Fibroblast of the aortic adventitia (primary cell): ENCODE measurements around the genes MUC7 and MOB1B.

- CAGE, long polyA plus RNA, result no peak
Measured at GRCh38 chr4:69102597-69103210, 6.4 kb downstream of the UGT2B7 start.

- CAGE, long polyA plus RNA, result no peak
Measured at GRCh38 chr4:69555066-69555386, 59.3 kb upstream of the UGT2B4 start.

GRCh38 chr4:69726379-69727054 is 33.9 kb downstream of the SULT1B1 start:
- CAGE, long polyA plus RNA, result no peak

DNA sequence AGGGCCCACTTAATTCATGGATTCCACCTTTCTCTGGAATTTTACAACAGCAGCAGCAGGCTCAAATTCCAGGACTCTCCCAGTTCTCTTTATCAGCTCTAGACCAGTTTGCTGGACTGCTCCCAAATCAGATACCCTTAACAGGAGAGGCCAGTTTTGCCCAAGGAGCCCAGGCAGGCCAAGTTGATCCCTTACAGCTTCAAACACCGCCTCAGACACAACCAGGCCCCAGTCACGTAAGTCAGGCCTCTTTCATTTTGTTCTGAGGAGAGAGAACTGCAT is 2.3 kb downstream of the ODAM start:
- CAGE, long polyA plus RNA, result no peak

DNA sequence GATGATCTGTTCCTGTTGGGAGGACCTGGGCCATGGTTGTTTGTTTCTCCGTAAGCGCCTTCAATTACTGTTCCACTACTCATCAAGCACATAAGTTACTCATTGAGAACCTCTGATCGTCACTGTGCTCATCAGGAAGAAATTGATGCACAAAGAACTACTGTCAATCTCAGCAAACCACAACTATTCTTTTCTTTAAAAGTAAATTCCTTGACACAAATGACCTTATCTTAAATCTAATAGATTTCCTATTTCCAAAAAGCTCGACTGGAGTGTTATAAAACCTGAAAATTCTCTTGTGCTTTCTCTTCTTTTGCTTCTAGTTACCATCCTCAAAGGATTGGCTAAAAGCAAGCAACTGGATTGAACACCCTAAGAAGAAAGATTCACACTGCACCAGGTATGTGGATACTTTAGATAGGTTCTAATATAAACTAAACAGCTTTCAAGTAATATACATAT is at the start of gene MUC7:
Gene MUC7 (plus strand): TSS at position 306 of the 462 bp plus-strand sequence.
- CAGE, long polyA plus RNA, result no peak

GRCh38 chr4:70703858-70704369 is 15.6 kb downstream of the UTP3 start:
- CAGE, long polyA plus RNA, result no peak

DNA sequence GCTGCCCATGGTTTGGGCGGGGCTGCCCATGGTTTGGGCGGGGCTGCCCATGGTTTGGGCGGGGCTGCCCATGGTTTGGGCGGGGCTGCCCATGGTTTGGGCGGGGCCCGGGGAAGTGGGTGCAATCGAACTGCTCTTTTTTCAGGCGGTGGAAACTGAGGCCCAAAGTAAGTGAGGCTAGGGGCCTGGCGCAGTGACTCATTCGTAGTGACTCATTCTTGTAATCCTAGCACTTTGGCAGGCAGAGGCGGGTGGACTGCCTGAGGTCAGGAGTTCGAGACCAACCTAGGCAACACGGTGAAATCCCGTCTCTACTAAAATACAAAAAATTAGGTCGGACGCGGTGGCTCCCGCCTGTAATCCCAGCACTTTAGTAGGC is 447 bp upstream of the GRSF1 start:
- CAGE, long polyA plus RNA, result no peak

DNA sequence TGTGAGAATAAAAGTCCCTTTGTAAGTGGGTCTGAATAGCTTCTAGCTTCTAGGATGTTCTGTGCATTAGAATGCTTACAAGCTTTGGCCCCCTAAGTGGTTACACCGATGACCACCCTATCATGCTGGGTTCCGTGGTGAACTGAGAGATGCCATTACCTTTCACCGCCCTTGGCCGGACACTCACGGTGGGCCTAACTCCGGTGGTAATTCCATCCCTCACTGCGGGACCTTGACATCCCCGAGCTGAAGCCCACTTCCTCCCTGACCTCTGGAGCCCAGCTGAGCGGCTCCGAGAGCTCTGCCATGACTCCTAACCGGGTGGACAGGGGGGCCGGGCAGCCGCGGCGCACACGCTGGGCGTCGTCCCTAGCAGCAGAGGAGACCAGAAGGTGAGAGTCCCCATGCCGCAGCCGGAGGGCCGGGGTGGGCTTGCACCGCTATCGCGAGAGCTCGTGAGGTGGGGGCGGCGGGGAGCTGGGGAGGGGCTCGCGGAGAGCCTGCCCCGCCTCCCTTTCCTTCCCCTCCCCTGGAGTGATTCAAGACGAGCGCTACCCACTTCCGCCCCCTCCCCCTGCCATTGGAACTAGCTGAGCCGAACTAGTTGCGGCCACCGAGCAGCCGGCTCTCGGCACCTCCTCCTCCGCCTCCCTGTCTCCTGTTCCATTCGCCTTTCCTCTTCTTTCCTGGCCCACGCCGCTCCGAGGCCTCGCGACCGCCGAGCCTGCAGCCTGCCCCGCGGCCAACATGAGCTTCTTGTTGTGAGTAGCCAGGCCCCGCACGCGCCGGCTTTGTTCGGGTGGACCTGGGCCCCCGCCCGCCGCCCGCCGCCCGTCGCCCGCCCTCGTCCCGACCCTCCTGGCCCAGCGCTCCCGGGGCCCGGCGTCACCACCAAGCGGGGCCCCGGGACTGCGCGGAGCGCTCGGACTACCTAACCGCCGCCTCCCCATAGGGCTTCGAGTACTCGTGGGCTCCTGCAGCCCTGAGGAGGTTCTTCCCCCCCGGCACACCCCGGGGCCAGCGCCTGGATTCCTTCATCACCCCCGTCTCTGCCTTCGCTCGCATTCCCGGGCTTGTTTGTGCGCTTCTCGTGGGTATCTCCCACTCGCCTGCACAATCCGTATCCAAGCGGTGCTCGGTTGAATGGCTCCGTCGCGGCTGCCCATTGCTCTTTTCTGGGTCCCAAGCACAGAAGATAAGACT is at the start of gene MOB1B:
Gene MOB1B (plus strand): TSS at position 580 of the 1,203 bp plus-strand sequence.
- CAGE, long polyA plus RNA, result no peak

DNA sequence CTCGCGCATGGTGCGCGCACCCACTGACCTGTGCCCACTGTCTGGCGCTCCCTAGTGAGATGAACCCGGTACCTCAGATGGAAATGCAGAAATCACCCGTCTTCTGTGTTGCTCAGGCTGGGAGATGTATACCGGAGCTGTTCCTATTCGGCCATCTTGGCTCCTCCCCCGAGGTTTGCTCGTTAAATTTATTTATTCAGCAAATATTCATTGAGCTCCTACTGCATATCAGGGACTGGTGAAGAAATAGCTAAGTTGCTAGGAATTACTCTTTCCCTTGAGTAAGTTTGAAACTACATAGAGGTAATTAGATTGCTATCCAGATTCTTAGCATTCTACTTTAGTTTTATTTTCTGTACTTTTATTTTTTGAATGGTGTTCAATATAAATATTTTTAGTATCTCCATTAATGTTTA is 66.2 kb downstream of the DCK start:
- CAGE, long polyA plus RNA, result no peak

GRCh38 chr4:71074562-71075366 is 81.3 kb downstream of the DCK start:
- CAGE, long polyA plus RNA, result no peak

DNA sequence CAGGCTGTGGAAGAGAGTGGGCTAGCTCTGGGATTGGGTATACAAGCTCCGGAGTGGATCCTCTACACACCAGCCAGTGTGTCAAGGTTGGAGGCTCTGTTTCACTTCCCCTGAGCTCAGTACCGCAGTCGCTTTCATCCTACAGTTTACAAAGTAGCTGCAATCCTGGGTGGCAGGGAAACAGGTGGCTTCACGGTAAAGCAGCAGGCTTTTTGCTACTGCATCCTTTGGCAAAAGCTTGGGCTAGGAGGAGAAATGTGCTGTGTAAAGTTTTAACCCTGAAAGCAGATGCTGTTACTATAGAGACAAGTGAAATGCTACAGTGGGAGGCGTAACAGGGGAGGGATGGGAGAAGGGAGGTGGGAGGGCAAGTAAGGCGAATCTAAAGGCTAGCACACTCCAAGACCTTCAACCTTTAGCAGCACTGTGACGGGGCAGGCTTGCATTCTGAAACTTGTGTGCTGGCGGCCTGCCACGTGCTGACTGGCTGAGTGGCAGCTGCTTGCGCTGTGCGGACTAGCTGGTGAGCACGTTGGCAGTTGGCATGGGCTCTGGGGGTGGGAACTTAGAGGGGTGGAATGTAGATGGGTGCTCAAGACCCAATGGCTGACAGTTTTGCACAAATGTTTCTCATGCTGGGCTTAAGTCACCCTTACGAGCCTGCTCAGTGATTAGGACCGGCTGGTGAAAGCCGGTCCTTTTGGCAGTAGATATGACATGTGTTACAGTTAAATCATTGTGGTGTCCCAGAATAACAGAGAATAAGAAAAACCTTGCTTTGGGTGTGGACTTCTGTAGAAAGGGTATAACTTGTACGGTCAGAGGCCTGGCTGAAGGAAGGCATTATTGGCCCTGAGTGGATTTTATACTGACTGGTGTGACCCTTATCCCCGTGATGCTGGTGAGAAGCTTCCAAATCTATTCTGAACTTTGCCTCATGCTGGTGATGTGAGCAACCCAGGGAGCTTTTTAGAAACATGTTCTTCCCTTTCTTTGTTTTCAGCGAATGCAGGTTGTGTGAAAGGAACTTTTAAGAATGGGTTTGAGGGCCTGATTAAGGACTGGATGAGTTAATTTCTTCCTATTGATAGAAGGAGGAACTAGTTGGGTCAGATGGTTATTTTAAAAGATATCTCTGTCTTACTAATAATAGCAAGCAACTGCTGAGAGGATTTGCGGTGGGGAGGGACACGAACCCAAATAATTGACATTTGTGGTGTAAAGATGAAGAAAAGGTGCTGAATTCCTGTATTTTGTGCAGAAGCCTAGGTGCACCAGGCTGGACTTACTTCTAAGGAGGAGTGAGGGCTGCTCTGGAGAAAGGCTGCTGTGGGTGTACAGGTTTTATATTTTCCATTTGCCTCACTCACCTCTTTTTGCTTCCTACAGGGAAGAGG is 44.2 kb downstream of the SLC4A4 start:
- CAGE, long polyA plus RNA, result no peak

DNA sequence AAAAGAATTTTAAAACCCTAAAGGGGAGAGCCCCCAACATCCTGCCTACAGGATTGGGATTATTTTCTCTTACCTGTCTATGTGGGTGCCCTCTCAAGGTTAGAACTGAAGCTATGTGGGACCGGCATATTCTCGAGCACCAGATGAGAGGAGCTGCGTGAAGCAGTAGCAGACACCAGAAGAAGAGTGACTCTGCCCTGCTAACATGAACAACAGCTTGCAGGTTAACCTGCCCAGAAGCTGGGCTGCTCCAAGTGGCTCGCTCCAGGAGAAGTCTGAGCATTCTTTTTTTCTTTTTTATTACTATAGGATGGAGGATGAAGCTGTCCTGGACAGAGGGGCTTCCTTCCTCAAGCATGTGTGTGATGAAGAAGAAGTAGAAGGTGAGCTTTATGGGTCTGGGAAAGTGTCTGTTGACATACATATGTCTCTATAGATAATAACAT is 49.2 kb downstream of the SLC4A4 start:
- CAGE, long polyA plus RNA, result no peak

- CAGE, long polyA plus RNA, result no peak
Measured at GRCh38 chr4:71260989-71261592, 74.0 kb downstream of the SLC4A4 start.

GRCh38 chr4:72226424-72226903 is 194.7 kb downstream of the NPFFR2 start:
- CAGE, long polyA plus RNA, result no peak

DNA sequence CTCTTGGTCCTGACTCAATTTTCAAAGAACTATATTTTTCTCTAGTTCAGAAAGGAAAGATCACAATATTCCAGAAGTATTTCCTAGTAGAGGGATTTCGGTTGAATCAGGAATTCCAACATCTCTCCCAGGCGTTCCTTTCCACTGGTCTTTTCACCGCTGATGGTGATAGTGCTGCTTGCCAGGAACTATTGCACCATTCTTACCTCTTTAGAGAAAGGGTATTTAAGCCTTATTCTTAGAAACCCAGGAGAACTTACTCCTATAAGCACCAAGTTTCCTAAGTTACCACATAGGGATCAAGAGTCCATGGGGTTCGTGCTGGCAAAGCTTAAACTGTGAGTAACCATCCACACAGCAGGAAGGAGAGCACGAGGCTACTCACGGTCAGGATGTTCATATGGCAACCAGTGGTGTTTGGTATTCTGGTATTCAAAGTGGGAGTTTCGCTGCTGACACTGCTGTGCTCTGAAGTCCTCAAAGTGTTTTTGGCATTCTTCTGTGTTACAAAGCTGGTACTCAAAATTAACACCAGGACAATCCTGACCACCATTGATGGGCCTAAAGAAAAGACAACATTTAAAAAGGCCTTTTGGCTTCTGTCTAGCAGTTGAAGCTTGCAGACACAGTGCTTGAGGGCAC is 257.0 kb downstream of the ADAMTS3 start:
- CAGE, long polyA plus RNA, result no peak

DNA sequence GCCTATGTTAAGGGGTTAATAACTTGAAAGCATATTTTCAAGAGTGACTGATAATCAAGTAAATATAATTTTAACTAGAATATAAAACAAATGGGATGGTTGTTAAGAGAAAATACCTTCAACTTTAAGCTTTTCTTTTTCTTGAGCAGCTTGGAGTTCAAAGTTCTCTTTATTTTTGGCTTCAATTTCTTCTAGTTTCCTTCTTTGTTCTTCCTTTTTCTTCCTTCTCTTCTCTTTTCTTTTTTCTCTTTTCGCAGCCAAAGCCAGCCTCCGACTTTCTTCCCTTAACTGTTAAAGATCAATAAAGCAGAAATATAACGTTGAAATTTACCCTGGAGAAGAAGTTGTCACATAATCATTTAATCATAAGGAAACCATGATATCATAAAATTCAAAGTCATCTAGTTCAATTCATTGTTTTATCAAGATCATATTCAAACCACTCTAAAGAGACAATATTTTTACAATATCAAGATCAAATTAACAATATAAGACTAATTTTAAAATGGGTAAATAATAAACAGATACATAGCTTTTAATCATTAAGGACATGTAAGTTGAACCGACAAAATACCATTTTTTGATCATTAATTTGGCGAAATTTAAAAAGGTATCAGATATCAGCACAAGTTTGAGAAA is 32.9 kb upstream of the COX18 start:
- CAGE, long polyA plus RNA, result no peak

GRCh38 chr4:73120068-73120555 is 50.6 kb upstream of the COX18 start:
- CAGE, long polyA plus RNA, result no peak

GRCh38 chr4:73319721-73320171 is 61.1 kb upstream of the ANKRD17 start:
- CAGE, long polyA plus RNA, result no peak

DNA sequence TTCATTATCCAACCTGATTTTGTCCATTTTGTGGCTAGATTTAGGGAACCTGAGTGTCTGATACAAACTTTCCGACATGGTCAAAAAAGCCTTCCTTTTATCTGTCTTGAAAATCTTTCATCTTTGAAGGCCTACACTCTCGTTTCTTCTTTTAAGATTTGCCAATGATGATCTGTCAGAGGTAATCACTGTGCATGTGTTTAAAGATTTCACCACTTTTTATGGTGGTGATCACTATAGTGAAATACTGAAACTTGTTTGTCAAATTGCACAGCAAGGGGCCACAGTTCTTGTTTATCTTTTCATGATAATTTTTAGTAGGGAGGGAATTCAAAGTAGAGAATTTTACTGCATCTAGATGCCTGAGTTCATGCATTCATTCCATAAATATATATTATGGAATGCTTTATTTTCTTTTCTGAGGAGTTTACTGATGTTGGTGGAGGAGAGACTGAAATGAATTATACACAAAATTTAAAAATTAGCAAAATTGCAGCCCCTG is 5.5 kb downstream of the ALB start:
- CAGE, long polyA plus RNA, result no peak

- CAGE, long polyA plus RNA, result no peak
Measured at GRCh38 chr4:73481299-73481643, 274 bp upstream of the AFM start.